H4 (cell line): ENCODE data around the genes TRIM2, MND1 and RNF175.

GRCh38 chr4:150874126-150874867, 140.8 kb downstream of the LRBA start:
- RAMPAGE, long total RNA = no peak

DNA sequence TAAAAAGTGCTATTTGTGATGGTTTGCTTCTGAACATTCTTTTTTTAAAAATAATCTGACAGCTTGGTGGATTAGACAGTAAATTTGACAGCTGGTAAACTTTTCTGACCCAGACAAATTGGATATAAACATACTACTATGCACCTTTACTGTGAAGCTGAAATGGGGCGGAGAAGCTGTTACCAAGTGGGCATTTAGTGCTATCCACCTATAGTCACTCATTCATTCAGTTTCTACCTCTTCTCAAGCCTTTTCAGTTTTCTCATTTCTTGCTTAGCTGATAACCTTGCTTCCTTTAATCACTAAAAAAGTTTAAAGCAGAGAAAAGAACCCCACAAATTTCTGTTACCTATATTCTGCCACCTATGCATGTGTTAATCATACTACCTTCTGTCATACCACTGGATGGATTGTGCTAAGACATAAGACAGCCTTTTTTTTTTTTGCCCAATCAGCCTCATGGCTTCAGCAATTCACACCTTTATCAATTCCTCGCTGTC, 5.2 kb downstream of the RPS3A start:
- RAMPAGE, long total RNA = no peak

GRCh38 chr4:151105119-151105950, 5.9 kb downstream of the RPS3A start:
- RAMPAGE, long total RNA = no peak

DNA sequence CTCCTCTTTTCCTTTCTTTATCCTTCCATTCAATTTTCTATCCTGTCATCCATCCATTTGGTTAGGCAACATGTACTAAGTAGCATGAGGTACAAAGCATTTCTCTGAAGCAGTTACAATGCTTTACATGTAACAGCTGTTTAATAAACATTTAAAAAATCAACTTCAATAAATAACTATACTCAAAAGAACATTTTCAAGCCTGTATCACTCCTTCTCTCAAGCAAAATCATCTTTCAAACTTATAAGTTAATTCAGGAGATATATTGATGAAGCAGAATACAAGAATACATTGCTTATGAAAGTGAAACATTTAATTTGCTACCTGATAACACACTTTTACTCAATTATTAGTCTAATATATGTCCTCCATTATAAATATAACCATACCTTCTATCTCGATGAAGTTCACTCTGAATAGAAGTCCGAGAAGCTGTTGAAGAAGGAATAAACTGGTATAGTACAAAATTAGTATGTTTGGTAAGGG, 79.6 kb downstream of the RPS3A start:
- RAMPAGE, long total RNA = no peak

DNA sequence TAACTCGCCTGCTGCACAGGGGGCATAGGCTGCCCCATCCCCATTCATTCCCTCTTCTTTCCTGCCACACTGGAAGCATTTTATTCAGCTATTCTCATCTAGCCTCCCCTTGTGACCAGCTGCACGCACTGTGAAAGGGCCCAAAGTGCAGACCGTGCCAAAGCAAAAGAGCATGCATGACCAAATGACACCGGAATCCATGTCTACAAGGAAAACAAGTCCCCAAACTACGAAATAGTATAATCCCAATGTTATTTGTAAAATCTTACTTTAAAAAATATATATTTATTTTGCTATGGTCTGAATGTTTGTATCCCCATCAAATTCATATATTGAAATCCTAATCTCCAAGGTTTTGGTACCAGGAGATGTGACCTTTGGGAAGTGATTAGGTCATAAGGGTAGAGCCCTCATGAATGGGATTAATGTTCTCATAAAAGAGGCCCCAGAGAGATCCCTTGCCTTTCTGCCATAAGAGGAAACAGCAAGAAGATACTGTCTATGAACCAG, 77.3 kb upstream of the PRSS48 start:
- RAMPAGE, long total RNA = no peak

- RAMPAGE, long total RNA = no peak
Observed at GRCh38 chr4:151284236-151285454, 7.7 kb downstream of the PRSS48 start.

DNA sequence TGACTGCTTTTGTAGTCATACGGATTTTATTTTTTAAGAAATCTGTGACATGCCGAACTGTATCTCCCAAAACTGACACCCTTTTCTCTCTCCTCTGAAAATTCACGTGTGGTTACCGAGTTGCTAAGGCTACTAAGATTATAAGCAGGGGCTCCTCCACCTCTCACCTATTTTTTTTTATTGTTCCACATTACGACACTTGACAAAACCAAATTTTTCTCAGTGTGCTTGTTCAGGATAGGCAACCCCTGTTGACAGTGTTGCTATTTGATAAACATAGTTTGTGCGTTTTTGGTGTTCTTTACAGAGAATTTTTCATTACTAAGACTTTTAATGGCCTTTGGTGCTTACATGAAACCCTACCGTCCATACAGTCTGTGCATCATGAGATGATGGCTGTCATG, 105.3 kb downstream of the GATB start:
- RAMPAGE, long total RNA = no peak

- RAMPAGE, long total RNA = no peak
Observed at GRCh38 chr4:152524835-152525253, 11.0 kb downstream of the FBXW7 start.

GRCh38 chr4:152535694-152535946, 272 bp downstream of the FBXW7 start:
- RAMPAGE, long total RNA = no peak

DNA sequence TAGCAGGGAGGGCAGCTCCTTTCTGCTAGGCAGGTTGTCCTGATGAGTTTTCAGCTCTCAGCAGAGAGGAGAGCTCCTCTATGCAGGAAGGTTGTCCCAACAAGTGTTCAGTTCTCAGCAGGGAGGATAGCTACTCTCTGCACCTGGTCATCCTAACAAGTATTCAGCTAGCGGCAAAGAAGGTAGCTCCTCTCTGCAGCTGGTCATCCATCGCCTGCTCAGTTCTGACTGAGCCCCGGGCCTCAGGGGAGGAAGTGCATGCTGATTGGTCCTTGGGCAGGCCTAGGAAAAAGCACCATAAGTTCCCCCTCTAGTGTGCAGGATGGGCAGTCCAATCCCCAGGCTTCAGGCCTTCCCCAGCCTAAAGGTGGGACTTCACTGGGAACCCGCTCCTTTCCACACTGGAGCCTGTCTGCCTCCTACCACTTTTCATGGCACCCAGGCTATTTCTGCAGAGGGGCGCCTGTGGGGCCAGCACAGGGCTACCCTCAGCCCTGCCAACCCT, 4.4 kb upstream of the FBXW7 start:
- RAMPAGE, long total RNA = no peak

DNA sequence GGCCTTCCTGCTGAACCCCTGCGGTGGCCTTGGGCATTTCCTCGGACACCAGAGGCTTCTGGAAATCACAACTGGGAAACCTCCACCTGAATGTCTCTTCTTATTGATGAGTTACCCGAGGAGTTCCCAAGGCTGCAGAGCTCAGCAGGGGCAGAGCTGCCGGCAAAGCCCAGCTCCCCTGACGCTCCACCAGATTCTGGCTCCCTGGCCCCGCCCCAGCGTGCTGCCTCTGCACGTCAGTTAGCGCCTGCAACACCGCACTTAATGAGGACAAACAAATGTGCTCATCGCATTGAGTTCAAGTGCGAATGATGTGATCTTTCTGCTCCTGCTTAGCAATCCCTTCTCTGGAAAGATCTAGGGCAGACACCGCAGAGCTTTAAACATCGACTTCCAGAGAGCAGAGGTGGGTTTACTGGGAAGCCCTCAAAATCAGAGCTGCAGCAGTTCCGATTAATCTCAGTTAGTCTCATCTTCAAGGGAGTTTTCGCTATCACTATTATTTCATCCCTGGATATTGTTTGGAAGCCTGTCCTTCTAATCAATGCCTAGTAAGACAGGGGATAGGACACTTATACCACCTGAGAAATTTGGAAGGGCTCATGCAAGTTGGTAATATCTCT, 55.5 kb upstream of the FBXW7 start:
- RAMPAGE, long total RNA = no peak

- RAMPAGE, long total RNA = no peak
Observed at GRCh38 chr4:152680784-152681306, 1.0 kb upstream of the TMEM154 start.

DNA sequence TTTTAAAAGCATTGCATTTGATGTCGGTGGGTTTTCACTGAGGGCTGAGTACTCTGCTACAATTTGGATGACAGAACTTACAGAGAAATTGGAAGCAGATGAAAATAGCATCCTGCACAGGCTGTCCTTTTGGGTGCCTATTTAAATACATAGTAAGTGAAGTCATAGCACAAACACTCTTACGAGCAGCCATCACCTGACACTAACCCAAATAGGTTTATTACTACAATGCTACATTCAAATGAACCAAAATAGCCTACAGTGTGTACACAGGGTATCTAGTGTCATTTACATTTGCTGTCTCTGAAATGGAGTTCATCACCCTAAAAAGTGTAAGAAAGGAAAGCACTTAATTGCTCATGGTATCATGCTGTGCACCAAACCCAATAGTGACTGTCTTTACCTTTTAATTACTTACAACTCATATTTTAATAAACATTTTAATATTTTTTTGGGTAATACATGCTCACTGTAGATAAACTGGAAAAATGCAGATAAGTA, 11.5 kb upstream of the TMEM154 start:
- RAMPAGE, long total RNA = no peak

GRCh38 chr4:152937952-152938571, 1.9 kb downstream of the FHDC1 start:
- RAMPAGE, long total RNA = no peak

- RAMPAGE, long total RNA = no peak
Observed at GRCh38 chr4:152972878-152973533, 36.9 kb downstream of the FHDC1 start.

GRCh38 chr4:153204335-153205504, at the start of gene TRIM2:
Gene TRIM2 (plus strand): TSS chr4:153204443.
- RAMPAGE, long total RNA = start-site peak on the plus strand at chr4:153204426-153204443, 9 reads

DNA sequence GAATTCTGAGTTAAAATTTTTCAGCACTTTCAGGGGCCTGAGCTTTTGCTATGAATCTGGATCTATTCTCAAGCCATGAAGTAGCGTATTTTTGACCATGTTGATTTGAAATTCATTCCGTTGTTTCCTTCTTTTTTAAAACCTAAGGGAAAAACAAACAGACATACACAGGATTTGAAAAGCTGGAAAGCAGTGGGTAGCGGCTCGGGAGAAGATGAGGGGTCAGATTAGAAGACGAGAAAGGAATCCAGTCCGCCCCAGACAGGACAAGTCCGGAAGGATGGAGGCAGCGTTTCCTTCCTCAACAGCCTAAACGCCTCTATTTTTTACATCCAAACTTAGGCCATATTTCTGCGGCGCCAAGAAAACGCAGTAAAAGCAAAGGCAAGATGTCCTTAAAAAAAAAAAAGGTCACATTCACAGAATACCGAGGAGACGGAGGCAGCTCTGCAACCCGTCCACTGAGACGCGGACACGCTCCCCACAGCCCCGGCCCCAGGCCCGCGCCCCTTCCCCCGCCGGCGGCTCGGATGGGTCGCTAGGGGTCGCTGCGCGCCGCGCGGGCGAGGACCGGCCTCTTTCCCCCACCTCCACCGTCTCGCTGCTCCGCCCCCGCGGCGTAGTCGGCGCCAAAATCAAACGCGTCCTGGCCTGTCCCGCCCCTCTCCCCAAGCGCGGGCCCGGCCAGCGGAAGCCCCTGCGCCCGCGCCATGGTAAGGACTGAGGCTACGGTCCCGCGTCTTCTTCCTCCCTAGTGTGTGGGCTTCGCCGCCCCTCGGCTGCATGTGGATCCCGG, at the start of gene MND1:
TSS of gene MND1 (plus strand) at position 661 of the 796 bp plus-strand sequence.
- RAMPAGE, long total RNA = start-site peak on the plus strand centred at position 679 of the sequence, 47 bp wide, 394 reads

GRCh38 chr4:153489066-153489499, 22.9 kb downstream of the TMEM131L start:
- RAMPAGE, long total RNA = no peak

DNA sequence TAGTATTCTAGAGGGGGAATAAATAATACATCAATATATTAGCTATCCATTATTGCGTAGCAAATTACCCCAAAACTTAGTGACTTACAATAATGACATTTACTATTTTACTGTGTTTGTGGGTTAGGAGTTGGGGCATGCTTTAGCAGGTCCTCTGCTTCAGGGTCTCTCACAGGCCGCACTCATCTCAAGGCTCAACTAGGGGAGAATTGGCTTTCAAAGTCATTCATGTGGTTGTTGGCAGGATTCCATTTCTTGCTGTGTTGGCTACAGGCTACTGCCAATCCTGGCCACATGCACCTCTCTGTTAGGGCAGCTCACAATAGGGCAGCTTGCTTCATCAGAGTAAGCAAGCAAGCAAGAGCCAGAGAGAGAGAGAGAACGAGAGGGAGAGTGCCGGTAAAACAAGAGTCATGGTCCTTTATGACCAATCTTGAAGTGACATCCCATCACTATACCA, 33.1 kb upstream of the TLR2 start:
- RAMPAGE, long total RNA = no peak

DNA sequence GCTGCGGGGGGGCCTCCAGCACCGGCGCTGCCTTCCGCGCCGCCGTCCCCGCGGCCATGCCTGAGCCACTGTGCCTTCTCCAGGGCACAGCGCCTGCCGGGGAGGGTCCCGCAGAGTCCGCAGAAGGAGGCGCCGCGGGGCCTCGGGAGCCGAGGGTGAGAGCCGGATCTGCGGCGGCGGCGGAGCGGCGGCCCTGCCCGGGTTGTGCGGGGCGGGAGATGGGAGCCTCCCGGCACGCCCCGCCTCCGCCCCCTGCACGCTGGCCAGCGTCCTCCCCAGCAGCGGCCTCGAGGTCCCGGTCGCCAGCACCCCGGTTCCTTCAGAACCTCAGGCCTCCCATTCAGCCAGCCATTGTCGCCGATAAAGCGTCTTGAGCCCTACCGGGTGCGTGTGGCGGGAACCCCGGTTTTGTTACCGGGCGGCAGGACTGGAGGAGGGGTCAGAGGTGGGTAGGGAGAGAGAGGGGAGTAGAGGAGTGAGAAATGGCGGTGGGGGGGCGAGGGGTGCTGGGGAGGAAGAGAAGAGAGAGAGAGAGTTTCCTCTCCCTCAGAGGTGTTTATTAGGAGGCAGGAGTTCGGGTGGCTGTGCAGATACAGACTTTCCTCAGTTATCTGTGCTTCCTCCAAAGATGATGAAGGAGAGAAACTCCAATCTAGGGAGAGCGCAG, at the start of gene RNF175:
TSS of gene RNF175 (minus strand) at position 220 of the 667 bp plus-strand sequence.
- RAMPAGE, long total RNA = no peak